Thoracic aorta endothelial cell (primary cell): ENCODE results near the genes TNFAIP8 and PPIC.

DNA sequence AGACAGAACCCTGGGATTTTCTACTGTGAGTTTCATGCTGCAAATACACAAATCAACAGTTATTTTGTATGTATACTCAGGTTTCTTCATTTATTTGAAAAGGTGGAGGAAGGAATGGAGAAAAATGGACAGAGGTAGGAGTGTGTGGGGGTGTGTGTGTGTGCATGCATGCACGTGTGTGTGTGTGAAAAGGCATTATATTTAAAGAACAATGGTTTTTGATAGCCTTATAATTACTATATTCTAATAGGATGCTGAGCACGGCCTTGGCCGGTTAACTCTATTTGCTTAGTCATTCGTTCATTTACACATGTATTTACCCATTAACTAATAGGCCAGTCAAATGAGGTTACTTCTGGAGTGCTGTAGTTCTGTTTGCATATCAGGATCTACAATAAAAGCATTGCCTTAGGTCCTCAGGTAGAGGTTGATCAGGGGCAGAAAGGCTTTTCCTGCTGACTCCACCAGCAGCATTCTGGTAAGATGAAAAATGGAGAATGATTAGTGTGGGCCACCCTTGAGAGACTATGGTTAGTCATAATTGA lies 218.9 kb downstream of the COMMD10 start:
- CAGE, long polyA plus RNA = no peak

- CAGE, long polyA plus RNA = no peak
These were observed 230.7 kb downstream of the SEMA6A start for GRCh38 chr5:116343925-116344296.

GRCh38 chr5:116542626-116543092 lies 32.0 kb downstream of the SEMA6A start:
- CAGE, long polyA plus RNA = no peak

DNA sequence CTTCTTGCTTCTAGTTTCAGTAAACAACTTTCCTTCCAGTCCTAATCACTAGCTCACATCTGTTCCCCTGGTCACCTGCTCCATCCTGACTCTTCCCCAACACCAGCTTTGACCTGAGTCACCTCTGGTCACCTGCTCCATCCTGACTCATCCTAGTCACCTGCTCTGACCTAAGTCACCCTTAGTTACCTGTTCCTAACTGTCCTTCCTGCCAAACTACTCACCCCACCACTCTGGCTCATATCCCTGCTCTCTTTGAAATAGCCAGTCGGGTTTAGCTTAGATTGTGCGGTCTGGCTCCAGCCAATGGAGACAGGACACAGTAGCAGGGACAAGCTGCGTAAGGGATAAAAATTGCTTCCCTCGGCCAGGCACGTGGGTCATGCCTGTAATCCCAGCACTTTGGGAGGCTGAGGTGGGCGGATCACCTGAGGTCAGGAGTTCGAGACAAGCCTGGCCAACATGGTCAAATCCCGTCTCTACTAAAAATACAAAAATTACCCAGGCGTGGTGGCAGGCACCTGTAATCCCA lies 29.6 kb downstream of the SEMA6A start:
- CAGE, long polyA plus RNA = no peak

GRCh38 chr5:116572295-116572687 lies 2.3 kb downstream of the SEMA6A start:
- CAGE, long polyA plus RNA = no peak

GRCh38 chr5:116817921-116818214 lies 243.2 kb upstream of the SEMA6A start:
- CAGE, long polyA plus RNA = no peak

GRCh38 chr5:116939181-116939446 lies 364.5 kb upstream of the SEMA6A start:
- CAGE, long polyA plus RNA = no peak

DNA sequence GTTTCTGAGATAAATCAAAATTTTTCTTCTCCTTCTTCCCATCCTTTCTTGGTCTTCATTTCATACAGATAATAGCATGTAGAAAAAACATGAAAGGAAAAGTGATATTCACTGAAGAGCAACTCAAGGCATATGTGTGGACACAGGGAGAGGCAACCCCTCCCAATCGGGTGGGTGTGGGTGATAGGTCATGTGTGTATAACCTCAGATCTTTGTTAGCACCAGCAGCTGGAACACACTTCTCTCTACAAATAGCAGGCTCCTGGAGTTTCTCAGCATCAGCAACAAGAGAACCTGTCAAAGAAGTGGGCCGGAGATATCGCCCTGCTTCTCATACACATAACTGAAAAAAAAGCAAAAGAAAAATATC lies 426.4 kb downstream of the DTWD2 start:
- CAGE, long polyA plus RNA = no peak

DNA sequence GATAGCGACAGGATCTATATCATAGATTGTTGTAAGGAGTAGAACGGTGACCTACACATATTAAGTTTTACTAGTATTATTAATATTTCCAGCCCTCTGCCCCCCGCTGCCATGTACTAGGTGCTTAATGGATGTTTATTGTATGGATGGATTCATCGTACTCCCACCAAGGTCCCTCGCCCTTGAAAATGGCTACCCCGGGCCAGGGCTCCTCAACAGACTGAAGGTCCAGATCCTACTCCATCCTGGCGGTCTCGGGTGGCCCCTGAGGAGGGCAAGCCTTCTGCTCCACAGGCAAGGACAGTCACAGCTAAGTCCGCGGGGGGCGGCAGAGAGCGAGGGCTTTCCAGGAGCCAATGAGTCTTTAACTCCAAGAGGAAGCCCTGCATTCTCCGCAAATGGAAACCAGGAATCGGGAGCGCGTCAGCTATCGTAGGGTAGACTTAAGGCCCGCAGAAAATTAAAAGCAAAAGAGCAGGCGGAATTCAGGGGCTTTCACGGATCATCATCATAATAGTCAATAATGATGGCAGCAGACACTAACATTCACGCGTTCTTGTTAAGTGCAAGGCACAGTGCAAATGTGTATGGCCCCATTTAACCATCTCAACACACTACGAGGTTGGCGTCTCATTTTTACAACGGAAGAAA lies 87.9 kb upstream of the TNFAIP8 start:
- CAGE, long polyA plus RNA = no peak

GRCh38 chr5:119336206-119336621 lies 19.6 kb upstream of the TNFAIP8 start:
- CAGE, long polyA plus RNA = no peak

DNA sequence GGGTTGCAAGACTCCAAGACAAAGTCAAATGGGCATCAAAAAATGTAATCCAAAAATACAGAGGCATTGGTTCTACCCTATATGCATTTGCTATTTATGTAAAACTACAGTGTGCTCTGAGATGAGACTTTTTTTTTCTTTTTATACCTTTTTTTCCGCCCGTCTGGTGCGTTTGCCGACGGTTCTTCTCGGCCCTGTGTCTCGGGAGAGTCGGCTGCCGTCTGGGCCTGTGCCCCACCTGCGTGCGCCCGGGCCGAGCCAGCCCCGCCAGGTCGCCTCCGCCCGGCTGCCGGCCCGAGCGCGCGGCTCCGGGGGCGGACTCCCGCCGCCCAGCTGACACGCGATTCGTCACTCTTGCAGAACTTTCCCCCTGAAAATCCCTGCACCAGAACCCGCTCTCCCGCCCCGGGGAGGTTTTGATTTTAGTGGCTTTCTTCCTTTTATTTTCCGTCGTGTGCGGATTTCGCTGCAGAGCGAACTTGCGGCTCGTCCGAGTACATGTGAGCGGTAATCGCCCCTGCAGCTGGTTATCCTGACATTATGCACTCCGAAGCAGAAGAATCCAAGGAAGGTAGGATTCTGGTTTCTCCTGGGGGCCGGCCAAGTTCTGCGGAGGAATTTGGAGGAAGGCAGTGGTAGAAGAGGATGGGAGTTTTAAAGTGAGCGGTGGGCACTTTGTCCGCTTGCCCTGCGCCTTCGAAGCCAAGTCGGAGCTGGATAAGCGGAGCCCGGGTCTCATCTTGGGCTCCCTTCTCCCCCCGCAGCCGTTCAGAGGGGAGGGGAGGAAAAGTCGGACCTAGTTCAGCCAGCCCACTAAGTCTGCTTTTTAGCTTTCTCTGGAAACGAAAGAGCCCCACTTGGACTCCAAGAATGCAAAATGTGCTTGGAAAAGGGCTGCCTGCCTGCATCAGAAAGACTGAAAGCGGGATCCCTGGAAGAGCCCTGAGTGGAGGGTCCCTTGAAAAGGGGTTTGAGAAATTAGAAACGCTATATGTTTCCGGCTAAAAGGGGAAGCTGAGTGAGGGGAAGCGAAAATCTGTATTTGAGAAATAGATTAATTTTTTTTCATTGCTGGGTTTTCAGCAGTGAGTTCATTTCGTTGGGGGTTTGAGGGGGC lies at the start of gene TNFAIP8:
TNFAIP8 (plus strand) TSS at position 469 of the 1,117 bp plus-strand sequence.
- CAGE, long polyA plus RNA = no peak

- CAGE, long polyA plus RNA = no peak
These were observed 44.4 kb downstream of the TNFAIP8 start for GRCh38 chr5:119400211-119400705.

DNA sequence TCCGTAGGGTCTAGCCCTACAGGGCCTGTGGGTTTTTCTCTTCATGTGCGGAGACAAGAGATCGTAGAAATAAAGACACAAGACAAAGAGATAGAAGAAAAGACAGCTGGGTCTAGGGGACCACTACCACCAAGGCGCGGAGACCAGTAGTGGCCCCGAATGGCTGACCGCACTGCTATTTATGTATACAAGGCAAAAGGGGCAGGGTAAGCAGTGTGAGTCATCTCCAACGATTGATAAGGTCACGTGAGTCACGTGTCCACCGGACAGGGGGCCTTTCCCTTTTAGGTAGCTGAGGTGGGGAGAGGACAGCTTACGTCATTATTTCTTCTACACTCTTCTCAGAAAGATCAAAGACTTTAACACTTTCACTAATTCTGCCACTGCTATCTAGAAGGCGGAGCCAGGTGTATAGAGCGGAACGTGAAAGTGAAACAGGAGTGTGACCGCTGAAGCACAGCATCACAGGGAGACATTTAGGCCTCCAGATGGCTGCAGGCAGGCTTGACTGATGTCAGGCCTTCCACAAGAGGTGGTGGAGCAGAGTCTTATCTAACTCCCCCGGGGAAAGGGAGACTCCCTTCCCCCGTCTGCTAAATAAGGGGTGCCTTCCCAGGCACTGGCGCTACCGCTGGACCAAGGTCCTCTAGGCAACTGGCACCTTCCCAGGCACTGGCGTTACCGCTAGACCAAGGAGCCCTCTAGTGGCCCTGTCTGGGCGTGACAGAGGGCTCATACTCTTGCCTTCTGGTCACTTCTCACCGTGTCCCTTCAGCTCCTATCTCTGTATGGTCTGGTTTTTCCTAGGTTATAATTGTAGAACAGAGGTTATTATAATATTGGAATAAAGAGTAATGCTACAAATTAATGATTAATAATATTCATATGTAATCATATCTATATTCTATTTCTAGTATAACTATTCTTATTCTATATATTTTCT lies 6.1 kb upstream of the PRR16 start:
- CAGE, long polyA plus RNA = no peak

DNA sequence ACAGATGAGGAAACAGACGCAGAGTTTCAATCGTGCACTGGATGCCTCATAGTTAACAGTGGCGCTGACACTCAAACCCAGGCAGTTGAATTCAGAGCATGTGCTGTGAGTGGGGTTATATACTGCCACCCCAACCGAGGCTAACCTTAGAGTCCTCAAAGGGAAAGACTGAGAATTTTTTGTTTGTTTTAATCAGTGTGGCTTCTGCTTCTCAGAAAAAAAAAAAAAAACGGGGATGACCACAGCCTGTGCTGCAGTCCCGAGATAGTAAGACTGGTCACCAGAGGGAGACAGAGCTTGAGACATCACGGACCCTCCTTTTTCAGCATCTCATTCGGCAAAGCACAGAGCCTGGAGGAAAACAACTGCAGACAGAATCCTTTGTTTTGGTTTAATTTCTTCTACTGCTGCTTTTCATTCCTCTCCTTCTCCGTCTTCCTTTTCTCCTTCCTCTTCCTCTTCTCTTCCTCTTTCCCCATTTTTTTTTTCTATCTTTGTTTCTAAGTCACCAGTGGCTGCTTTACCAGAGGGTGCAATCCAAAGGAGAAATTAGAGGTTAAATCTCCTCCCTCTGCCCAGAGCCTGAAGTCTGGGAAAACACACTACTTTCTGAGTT lies 188.7 kb downstream of the SNCAIP start:
- CAGE, long polyA plus RNA = no peak

GRCh38 chr5:123036322-123036936 lies at the start of gene PPIC:
PPIC (minus strand) TSS chr5:123036725.
- CAGE, long polyA plus RNA = start-site peak on the minus strand at chr5:123036688-123036723, 45 and 37 reads in 2 replicates

DNA sequence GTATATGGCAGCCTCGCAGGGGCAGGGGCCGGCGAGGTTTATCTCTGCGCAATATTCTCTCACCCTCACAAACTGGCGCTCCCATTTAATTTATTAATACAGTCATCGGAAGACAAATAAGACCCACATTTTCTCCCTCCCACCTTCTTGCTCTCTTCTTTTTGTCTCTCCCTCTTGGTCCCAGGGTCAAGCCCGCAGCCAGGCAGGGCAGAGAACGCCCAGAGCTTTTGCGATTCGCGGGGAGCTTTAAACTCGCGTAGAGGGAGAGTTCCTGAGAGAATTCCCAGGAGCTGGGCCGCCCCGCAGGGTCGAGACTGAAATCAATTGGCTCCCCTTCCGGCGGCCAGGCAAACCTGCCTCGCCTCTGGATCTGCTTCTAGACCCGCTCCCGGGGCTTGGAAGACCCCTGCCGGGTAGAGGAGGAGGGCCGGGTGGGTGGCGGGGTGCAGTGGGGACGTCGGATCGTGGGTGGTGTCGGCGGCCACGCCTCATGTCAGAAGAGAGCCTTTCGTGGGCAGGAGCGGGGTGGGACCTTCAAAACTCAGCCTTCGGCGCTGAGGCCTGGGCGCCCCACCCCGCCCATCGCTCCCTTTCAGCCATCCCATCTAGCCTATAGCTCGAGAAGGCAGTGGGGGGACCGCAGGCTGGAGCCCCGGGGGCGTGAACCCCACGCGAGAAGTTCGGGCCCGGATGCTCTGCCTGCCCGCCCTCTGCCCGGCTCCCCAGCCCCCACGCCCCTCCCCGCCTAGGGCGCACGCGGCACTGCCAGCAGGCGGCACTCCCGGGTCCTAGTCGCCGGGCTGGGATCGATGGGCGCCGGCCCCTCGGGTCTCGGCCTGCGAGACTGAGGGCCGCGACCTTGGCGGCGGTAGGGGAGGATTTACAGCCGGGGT lies 6.0 kb downstream of the PRDM6 start:
- CAGE, long polyA plus RNA = no peak

- CAGE, long polyA plus RNA = no peak
These were observed 137.9 kb downstream of the CEP120 start for GRCh38 chr5:123284990-123286093.

DNA sequence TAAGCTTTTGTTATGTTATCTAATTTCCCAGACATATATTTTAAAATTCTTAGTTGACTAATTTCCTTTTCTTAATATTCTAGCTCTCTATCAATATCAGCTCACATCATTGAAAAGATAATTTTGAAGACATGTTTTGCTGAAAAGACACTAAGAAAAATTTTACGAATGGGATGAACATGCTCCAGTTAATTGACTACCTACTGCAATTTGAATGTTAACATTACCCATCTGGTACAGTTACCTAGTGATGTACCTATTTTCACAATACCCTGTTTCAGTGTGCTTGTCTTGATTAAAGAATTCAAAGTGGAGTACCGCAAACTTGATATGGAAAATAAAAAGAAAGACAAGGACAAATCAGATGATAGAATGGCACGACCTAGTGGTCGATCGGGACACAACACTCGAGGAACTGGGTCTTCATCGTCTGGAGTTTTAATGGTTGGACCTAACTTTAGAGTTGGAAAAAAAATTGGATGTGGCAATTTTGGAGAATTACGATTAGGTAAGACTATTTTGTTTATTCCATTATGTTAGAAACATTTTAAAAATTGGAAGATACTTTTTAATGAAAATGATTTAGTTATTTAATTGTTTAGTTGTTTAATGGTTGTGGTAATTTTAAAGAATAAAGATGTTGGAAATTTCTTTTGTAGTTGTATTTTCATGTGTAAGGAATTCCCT lies 33.5 kb downstream of the CSNK1G3 start:
- CAGE, long polyA plus RNA = no peak

DNA sequence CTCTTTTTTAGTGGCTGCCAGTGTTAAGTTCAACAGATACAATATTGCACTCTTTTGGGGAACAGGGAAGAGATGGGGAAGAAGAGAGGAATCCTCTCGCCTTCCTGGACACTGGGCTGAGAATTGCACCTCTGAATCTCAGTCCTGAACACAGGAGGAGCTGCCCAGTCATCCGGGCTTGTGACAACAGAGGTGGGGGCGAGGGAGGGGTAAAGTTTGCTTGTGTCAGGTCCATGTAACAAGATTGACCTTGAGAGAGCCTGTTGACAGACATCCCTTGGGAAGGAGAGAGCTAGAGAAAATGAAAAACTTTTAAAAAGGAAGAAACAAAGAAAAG lies 363.5 kb downstream of the CSNK1G3 start:
- CAGE, long polyA plus RNA = no peak

- CAGE, long polyA plus RNA = no peak
These were observed 404.6 kb downstream of the CSNK1G3 start for GRCh38 chr5:123916416-123917079.